Fibroblast of the aortic adventitia (primary cell): ENCODE measurements around the genes C14orf39, SIX4 and RHOJ.

GRCh38 chr14:60265520-60265767 is 16.4 kb downstream of the PPM1A start:
- CAGE, long polyA plus RNA = no peak

DNA sequence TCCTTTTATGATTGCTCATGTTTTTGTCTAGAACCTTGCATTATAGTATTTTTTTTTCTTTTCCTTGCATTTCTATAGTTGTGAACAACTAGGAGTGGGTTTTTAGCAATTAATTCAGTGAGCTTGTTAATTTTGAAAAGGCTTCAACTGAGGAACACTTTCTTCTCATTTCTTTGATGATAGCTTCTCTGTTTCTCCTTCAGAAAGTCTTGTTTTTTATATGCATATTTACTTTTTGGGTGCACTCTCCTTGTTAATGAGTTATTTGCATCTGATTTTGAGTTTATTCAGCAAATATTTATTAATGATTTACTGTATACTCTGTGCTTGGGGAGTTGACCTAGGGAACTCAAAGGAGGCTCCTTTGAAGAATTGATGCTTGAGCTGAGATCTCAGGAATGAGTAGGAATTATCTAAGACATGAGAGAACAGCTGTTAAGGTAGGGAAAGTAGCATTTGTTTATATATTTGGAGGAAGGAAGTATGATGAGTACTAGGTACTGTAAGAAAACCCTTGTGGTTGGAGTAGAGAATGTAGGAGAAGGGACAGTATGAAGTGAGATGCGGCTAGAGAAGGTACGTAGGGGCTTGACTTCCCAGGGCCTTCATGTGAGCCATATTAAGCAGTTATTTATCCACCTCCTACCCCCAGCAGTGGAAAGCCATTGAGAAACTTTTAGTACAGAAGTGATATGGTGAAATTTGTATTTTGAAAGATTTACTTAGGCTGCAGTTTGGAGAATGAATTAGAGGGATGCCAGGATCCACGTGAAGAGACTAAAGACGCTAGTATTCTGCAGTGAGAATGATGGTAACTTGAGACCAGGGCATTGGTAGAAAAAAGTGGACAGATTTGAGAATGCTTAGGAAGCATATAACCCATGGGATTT is 24.1 kb downstream of the PPM1A start:
- CAGE, long polyA plus RNA = no peak

DNA sequence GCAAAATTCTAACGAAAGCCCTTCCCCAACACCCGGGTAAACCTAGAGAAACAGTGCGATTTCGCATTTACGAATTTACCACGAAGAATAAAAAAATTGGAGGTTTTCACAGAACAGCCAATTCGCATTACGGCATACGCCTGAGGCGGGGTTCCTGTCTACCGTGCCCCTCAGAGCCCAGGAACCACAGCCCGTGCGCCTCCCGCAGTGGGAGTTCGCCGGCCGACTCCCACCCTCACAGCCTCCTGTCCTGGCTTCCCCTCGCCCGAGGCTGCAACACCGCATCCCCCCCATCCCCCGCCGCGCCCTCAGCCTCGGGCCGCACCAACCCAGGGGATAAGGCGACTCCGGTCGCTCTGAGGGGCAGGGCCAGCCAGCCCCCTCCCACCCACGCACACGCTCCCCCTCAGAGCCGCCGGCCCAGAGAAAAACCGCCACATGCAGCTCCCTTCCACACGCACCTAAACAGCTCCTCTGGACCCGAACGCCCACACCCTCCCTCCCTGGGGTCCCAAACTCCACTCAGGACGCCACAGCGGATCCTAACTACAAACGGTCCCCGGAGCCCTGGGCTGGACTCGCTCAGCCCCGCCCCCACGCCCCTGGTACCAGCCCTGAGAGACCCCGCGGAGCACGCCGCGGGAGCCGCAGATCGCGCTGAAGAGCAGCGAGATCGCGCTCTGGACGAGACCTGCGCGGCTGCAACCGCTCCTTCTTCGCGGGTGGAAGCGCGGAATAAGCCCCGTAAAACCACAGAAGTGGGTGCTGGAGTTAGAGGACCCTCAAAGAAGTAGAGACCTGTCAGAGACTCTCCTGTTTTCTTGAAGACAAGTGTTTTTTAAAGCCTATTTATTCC is at the start of gene C14orf39:
TSS of gene C14orf39 (minus strand) at position 580 of the 856 bp plus-strand sequence.
- CAGE, long polyA plus RNA = no peak

- CAGE, long polyA plus RNA = no peak
These were observed at the start of gene SIX4 for GRCh38 chr14:60723975-60724807. Gene SIX4, minus strand, starts transcription at chr14:60724351.

DNA sequence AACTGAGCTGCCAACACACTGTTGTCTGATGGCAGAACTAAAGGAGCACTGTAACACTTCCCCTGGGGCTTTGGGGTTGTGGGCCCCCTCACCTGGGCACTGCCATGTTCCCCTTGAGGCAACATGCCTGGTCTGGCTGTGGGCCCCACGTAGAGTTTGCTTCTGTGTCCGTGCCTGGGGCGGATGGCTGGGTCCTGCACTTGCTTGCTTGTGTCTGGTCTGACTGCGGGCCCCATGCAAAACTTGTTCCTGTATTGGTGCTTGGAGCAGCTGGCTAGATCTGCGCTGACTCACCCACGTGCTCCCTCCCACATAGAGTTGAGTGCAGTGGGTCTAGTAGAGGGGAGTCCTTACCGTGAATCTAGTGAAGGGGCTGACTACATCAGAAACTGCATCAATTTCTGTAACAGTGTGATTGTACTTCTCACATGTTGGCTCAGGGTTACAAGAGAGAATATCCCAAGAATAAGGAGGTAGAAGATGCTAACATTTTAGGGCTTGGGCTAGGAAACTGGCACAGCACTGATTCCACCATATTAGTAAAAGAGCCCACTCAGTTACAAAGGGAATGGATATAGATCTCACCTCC is 78.6 kb downstream of the MNAT1 start:
- CAGE, long polyA plus RNA = no peak

DNA sequence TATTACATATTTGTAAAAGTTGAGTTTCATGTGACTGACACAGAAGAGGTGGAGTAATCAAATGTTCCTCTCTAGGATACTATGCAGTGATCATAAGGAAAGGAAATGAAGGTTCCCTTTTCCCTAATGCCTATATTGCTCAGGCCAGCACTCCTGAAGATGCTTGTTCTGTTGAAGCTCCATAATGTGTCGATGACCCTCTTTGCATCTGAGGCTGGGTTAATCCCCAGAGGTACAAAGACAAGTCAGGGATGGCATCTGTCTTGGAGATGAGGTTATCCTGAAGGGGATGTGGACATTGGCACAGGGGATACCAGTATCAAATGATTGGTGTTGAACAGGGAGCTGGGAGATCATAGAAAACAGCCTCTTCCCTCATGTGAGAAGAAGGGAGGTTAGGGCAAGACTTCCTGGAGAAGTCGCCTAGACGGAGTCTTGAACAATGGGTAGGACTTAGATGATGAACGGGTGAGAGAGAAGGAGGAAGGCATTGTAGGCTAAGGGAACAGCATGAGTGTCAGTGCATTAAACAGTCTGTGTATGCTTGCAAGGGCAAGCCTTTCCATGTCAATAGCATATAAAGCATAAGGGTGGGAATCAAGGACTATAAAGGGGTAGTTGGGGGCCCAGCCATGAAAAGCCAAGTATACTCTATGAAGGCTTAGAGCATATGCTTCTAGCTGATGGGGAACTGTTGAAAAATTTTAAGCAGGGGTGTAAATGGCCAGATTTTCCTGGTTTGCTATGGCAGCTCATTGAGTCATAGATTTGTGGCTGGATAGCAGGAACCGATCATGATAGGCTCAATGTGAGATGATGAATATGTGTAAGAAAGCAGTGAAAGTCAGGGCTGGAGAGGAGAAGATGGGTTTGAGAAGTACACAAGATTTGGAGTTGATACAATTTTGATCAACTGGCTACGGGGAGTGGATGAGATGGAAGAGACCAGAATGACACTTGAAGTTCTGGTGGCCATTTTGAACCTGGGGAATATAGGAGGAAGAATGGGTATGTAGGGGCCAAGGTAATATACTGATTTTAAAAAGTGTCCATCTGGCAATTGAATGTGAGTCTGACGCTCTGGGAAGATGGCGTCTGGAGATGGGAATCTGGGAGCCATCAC is 41.5 kb downstream of the PRKCH start:
- CAGE, long polyA plus RNA = no peak

GRCh38 chr14:61435090-61435539 is 113.7 kb downstream of the PRKCH start:
- CAGE, long polyA plus RNA = no peak

GRCh38 chr14:61441096-61441442 is 119.7 kb downstream of the PRKCH start:
- CAGE, long polyA plus RNA = no peak

DNA sequence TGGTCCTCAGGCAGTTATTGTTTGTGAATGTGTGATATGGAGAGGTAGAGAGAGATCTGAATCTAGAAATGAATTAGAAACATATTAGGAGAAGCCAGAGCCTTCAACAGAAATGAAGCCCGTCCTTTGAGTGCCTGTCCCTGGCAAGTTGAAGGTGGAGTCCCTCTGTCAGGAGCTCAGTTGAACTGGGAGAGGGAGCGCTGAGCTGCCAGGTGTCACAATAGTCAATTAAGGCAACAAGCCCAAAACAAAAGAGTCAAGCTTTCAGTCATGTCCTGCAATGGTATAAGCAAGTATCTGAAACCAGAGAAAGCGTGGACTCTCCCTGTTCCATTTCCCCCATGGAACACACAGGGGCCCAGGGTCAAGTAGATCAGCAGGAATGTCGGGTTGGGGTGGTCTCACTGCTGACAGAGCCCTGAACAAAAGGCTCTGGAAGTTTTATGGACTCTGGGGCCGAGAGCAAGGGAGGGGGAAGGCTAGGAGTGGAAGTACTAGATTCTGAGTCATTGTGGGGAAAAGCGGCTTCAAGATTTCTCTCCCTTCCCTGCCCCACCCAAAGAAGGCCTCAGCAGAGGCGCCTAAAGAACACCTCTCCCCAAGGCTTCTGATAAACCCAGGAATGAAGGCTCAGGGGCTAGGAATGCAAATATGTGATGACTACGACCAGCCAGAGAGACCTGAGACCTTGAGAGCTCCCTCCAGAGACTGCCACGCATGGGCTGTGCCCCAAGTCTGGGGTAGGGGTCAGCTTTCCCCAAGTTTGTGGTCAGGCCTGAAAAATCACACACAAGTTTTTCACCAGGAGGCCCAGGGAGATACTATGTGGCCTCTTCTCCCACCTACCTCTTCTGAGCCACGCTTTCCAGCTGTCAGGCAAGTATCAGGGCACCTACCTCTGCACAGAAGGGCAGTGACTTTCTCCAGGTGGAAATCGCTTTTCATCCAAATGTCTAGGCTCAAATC is 130.8 kb upstream of the HIF1A start:
- CAGE, long polyA plus RNA = no peak

- CAGE, long polyA plus RNA = no peak
These were observed 23.4 kb upstream of the SNAPC1 start for GRCh38 chr14:61738659-61739325.

DNA sequence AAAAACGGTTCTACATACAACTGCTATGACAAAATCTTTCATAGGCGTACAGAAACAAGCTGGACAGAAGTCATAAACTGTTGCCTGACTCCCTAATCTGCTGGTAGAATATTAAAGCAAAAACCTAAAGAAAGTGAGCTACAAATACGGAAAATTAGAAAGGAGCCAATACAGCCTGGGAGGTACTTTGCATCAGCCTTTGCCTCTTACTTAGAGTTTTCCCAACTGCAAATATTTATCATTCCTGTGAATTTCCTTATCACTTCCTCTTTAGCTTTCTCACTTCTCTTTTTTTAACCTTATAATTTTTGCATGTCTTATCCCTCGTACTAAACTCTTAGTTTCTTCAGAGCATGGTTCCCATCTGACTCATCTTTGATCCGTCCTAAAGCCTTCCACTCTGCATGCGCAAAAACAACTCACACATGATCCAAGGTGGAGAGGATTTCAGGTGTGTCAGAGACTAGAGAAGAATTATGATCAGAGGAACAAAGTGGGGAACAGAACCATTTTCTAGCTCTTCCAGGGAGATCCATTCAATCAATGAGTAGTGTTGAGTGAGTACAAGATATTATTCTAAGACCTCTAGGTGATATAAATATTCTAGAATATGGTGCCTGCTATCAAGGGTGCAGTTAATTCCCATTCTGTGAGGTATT is 9.6 kb upstream of the SNAPC1 start:
- CAGE, long polyA plus RNA = no peak

GRCh38 chr14:63203836-63205049 is at the start of gene RHOJ:
Gene RHOJ, plus strand, starts transcription at chr14:63204443.
- CAGE, long polyA plus RNA = no peak

- CAGE, long polyA plus RNA = no peak
These were observed 1.2 kb downstream of the PPP2R5E start for GRCh38 chr14:63541988-63542377.

GRCh38 chr14:63650752-63651156 is 9.1 kb upstream of the WDR89 start:
- CAGE, long polyA plus RNA = no peak

DNA sequence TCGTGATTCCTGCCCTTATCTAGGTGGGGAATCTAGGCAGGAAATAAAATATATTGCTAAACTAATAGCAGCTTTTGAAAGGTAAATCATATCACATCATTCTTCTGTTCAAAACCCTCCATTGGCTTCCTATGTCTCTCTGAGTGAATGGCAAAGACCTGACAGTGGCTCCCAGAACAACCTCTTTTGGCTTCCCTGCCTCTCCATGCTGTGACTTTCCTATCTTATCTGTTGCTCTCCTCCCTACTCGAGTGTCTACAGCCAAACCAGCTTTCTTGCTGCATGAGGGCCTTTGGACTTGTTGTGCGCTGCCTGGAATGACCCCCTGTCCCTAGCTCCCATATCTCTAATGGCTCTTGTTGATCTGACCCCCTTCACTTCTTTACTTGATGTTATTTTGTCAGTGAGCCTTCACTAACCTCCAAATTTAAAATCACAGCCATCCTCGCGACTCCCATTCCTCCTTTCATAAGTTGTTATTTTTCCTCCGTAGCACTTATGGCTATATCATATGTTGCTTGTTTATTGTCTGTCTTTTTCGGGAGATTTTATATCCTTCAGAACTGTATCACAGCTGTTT is 2.5 kb downstream of the SYNE2 start:
- CAGE, long polyA plus RNA = no peak

- CAGE, long polyA plus RNA = no peak
These were observed 4.7 kb downstream of the SYNE2 start for GRCh38 chr14:63857351-63858118.

DNA sequence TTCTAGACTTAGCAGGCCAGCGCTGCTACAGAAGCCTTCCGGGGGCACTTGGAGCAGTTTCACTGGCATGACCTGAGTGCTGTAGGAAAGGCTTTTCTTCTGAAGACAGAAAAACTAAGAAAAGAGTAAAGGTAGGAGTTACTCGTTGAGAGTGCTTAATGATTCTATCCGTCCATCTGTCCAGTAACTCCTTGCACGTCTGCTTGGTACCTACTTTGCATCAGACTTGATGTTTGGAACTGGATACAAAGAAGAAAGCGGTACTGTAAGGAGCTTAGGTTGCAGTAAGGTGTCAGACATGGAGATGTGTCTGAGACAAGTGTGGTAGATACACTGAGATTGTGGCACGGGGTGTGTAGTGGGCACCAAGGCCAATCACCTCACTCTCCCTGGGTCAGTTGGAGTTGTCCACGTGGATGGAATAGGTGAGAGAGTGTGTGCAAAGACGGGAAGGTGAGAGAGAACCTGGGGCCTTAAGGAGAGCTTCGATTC is 31.4 kb downstream of the SYNE2 start:
- CAGE, long polyA plus RNA = no peak

DNA sequence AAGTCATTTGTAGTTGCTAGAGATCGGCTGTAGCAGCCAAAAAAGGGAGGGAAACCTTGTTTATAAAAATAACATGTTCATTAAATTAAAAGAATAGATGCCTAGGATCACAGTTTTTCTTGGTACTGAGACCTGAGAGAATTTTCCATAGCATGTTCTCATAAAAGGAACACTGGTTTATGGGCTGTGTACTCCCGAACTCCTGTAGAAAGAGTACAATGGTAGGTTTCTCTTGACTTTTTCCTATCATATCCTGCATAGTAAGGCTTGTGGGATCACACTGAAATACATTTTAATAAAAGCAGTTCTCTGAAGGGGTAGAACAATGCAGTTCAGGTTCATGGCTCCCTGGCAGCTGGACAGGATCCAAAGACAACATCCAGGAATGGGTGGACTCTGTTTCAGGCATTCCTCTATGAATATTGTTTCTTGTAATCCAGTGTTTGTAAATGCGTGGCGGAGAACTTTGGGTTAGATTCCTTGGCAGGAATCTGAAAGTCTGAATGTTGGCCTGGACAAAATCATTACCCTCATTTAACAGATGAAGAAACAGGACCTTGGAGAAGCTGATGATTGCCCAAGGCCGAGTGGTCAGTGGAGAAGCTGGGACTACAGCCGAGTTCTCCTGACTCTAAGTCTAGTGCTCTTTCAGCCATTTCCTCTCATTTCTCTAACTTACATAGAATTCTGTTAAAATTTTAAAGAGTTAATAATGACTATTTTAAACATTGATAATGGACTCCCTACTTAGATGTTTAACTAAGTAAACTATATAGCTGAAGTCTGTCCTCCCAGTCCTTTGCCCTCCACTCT is 43.5 kb downstream of the SYNE2 start:
- CAGE, long polyA plus RNA = no peak

DNA sequence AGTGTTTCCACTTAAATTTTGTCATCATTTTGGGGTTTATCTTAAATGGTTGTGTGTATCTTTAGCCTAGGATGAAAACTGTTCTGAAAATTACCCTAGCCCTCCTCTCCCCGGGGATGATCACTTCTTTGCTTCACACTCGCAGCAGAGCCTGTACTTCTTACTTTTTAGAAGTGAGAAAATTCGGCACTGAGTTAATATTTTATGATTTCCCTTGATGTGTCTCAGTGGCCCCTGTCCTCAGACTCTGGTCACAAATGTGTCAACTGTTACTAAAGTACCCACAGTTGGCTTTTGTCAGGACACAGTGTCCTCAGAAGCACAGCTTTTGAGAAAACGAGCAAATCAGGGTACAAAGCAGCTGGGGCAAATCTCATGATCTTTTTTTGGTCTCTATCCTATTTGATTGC is 142.4 kb downstream of the SYNE2 start:
- CAGE, long polyA plus RNA = no peak

- CAGE, long polyA plus RNA = no peak
These were observed 78.0 kb downstream of the ESR2 start for GRCh38 chr14:64215990-64216700.